Fibroblast of villous mesenchyme (primary cell): Measurements from ENCODE around the genes SSTR3 and CYTH4.

DNA sequence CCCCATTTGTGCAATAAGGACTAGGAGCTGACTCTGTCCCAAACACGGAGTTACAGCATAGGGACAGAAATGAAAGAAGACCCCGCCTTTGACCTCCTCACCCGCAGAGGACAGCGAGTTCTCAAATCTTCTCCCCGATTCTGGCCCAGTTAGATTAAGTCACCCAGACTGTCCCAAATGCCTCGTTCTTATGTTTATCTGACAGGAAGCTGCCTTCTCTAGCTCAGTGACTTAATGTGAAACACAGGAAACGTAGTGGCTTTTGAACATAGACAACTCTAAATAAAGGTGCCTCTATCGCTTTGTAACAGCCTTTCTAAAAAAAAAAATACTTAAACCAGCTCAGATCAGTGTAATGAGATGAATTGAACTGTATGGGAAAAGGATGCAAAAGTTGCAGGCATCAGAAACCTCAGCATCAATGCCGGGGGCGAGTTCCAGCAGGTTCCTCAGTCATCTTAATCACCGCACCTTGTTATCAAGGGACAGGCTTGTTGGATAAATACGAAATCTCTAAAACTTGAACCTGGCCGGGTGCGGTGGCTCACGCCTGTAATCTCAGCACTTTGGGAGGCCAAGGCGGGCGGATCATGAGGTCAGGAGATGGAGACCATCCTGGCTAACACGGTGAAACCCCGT, 10.5 kb downstream of the MYH9 start:
- CAGE, long polyA plus RNA, result no peak

DNA sequence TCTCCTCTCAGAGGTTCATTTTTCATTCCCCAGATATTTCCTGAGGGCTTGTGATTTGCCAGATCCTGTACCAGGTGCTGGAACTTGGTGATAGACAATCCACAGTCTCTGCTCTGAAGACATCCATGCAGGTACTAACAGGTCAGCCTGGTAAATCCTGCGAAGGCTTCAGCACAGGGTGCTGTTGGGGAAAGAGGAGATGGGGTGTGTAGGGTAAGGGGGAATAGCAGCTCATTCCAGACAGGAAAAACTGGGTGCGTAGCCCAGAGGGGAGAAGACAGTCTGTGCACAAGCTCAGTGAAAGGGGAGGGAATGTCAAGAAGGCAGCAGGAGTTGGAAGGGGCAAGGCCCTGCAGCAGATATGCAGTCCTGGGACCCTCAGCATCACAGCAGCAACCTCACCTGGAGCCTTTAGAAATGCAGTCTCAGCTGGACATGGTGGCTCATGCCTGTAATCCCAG, 8.3 kb upstream of the MYH9 start:
- CAGE, long polyA plus RNA, result no peak

GRCh38 chr22:36399461-36399761, 11.6 kb upstream of the MYH9 start:
- CAGE, long polyA plus RNA, result no peak

DNA sequence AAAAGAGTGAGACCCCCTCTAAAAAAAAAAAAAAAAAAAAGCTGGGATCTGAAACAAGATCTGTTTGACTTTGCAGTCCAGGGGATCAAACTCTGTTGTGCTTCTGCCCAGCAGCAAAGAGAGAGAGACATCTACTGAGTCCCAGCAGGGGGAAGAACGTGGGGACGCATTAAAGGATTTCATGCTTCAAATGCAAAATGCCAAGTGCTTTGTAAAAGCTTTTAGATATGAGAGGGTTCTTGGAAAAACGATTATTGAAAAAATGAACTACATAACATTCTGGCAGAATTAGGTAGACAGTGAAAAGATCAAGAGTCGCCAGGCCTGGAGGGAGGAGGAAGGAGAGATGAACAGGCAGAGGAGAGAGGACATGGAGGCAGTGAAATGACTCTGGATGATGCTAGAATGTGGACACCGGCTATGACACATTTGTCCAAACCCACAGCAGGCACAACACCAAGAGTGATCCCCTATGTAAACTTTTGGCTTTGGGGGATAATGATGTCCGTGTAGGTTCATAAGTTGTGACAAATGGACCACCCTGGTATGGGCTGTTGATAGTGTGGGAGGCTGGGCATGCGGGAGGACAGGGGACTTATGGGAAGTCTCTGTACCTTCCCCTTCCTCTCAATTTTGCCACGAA, 9.4 kb downstream of the TXN2 start:
- CAGE, long polyA plus RNA, result no peak

DNA sequence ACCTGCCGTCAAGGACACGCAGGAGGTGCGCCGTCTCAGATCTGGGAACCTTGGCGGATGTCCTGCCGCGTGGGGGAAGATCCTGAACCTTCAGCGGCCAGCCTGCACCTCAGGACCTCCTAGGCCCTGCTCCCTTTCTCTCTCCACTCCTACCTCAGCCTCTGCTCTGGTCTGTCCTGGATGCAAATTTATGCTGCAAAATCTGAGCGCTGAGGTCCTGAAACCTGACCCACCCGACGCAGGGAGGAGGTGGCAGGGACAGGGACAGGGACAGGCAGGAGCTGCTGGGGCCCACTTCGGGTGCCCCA, 473 bp upstream of the PVALB start:
- CAGE, long polyA plus RNA, result no peak

DNA sequence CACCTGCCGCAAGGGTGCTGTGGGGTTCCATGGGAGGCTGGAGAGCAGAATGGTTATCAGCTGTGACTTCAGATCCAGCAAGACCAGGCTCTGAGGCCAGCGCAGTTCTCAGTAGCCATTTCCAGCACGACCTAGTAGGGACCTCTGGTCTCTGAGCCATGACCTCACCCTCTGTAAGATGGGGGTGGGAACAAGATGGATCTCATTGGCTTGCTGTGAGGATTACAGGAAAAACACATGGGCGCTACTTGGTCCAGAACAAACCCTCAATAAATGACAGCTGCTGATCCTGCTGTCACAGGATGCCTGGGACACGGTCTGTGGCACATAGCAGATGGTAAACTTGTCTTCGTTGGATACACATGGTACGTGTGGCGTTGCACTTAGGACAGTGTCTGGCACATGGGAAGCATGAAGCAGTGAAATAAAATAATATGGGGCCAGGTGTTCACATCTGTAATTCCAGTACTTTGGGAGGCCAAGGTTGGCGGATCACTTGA, 4.6 kb upstream of the KCTD17 start:
- CAGE, long polyA plus RNA, result no peak

DNA sequence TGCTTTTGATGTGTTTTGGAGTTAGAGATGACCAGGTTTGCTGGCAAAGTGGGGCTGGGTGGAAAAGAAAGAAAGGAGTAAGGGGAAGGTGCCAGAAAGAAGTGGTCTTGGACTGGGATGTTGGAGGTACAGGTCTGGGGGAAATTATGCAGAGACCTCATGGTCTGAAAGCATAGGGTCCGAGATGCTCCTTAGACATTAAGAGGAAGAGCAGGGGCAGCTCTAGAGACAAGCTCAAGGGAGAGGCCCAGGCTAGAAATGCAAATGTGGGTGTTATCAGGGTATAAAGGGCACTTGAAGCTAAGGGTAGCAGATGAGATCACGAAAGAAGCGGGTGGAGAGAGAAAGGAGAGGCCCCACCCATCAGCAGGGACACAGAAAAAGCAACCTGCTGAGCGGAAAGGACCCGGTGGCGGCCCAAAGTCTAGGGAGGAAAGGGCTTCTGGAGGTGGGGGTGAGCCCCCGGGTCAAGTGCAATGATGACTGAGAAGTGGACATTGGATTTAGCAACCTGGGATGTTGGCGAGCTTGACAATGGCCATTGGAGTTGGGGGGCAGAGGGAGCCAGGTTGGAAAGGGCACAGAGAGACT, 8.9 kb downstream of the TMPRSS6 start:
- CAGE, long polyA plus RNA, result no peak

- CAGE, long polyA plus RNA, result no peak
Measured at GRCh38 chr22:37170588-37170899, 17.5 kb downstream of the C1QTNF6 start.

DNA sequence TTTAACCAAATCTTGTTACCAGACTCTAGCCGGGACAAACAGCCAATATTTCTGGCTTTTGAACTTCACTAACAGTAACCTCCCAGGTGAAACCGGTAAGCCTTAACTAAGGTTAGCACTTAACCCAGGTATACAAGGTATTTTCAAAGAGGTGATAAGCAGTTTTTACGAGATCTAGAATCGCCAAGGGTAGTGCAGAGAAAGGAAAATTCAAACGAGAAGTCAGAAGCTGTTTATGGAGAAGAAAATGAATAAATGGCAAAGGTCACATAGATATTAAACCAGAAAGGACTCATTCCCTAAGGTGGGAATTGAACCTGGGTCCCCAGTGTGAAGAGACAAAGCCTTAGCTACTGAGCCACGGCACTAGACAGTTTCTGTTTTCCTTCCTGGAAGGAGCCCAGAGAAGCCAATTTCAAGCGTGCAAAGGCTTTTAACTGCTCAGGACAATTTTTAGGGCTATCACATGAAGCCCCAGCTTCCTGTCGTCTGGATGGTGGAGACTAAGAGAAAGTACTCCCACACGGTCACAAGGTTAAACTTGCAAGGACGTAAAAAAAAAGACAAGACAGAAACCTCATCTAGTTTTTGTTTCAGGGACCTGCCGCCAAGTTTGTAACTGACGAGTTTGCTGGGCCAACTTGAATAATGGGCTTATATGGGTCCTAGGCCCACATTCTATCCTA, 5.7 kb upstream of the C1QTNF6 start:
- CAGE, long polyA plus RNA, result no peak

GRCh38 chr22:37211866-37213049, at the start of gene SSTR3:
Gene SSTR3, minus strand, starts transcription at chr22:37212477.
- CAGE, long polyA plus RNA, result no peak

DNA sequence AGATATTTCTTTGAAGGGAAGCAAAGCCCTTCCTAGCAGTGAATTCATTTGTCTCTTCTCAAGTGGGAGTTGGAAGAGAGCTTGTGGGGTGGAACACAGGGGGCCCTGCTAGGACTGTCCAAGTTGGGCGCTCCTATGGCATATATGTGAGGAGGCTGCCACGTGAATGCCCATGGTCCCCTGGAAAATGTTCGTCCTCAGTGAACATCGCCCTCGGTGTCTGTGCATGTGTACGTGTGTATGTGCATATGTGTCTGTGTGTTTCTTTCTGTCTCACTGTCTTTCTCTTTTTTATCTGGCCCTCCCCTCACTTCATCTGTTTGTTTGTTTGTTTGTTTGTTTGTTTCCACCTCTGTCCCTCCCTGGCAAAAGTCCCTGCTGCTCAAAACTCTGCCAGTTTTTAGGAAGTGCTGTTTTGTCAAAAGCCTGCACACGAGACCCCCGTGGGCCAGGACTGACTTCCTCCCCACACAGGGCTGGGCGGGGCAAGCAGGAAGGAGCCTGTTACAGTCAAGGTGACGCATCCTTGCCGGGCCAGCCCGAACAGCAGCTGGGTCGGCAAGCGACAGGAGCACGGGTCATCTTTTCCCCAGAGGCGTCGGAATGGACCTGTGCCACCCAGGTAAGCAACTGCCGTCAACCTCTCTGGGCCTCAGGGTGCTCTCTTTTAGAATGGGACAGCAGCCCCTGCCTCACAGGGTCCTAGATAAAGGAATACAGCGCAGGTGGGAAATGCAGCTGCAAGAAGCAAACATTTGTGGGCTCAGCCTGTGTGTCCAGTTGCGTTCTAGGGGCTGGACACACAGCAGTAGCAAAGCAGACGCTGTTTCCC, at the start of gene CYTH4:
Gene CYTH4, plus strand, starts transcription at position 542 of the 832 bp plus-strand sequence.
- CAGE, long polyA plus RNA, result no peak

- CAGE, long polyA plus RNA, result no peak
Measured at GRCh38 chr22:37284082-37284788, 1.9 kb downstream of the CYTH4 start.

DNA sequence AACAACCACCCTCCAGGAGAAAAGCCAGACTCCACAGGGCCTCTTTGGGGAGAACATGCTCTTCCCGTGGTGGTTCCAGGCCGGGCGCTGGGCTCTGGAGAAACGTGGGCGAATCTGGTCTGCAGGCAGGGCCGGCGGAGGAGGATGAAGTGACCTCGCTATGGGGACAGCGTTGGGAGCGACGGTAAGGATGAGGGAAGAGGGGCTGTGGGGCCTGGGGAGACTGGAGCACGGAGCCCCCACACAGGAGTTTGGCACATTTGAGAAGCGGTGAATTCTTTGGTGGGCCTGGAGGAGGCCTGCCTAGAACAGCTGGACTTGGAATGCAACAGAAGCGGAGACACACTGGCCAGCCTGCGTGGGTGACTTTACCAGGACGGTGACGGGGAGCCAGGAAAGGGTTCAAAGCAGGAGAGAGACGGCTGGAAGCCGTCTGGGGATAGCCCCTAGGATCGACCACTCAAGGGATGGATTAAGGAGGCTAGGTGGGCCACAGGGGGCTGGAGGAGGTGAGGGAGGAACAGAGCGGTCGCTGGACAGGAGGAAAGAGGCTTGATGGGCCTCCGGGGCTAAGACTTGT, 36.6 kb downstream of the CYTH4 start:
- CAGE, long polyA plus RNA, result no peak

DNA sequence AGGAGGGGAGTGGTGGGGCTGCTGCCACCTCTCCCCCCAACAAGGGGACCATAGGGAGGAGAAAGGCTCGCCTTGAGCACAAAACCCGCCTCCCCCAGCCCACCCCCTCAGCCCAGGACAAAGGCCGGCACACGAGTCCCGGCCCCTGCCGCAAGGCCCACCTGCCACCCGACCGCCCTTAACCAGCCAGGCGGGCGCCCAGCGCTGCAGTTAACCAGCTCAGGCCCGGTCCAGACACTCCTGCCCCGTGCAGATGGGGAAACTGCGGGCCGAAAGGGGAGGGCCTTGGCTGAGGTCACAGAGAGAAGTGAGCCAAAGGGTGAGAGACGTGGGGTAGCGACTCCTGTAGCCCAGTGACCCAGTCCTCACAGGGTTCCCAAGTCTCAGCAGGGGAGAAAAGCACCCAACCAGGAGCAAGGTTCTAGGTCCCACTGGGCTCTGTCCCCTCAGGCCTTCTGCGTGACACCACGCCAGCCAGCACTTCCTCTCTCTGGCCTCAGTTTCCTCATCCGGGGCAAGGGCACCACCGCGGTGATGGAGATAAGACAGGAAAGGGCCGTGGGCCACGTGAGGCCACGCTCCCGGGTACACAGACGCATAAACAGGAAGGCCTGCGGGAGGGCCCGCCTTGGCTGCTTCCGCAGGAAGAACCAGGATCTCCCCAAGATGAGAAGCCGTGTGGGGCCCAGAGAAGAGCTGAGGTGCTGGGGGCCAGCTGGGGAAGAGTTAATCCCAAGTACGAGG, 1.9 kb downstream of the MFNG start:
- CAGE, long polyA plus RNA, result no peak

DNA sequence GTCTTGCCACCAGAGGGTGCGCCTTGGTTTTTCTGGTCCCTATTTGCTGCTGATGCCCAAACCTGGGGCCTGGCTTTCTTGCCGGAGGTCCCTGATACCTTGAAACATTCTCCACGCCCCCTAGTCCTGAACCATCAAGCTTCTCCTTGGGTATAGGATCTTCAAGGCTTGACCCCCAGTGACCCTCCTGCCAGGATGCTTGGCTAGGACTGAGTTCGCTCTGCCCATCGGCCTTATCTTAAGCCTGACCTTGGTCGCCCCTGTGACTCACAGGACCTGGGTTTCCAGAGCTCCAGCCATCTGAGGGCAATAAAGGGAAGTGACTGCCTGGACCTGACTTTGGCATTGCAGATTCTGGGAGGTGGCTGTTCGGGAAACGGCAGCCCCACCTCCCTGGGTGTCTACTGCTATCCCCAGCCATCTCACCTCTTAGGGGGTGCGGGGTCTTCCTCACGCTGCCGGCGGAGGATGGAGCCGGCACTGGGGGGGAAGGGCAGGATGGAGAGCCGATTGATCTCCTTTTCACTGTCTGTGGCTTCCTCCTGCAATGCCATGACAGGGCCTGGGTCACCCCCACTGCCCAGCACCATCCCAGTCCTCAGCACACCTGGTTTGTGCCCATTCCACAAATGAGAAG, 15.3 kb downstream of the CARD10 start:
- CAGE, long polyA plus RNA, result no peak

- CAGE, long polyA plus RNA, result no peak
Measured at GRCh38 chr22:37568087-37568718, 7.9 kb downstream of the CDC42EP1 start.

GRCh38 chr22:37568903-37569820, 8.9 kb downstream of the CDC42EP1 start:
- CAGE, long polyA plus RNA, result no peak

GRCh38 chr22:37636296-37637162, 2.9 kb upstream of the SH3BP1 start:
- CAGE, long polyA plus RNA, result no peak

- CAGE, long polyA plus RNA, result no peak
Measured at GRCh38 chr22:37642478-37643113, 3.1 kb downstream of the SH3BP1 start.

DNA sequence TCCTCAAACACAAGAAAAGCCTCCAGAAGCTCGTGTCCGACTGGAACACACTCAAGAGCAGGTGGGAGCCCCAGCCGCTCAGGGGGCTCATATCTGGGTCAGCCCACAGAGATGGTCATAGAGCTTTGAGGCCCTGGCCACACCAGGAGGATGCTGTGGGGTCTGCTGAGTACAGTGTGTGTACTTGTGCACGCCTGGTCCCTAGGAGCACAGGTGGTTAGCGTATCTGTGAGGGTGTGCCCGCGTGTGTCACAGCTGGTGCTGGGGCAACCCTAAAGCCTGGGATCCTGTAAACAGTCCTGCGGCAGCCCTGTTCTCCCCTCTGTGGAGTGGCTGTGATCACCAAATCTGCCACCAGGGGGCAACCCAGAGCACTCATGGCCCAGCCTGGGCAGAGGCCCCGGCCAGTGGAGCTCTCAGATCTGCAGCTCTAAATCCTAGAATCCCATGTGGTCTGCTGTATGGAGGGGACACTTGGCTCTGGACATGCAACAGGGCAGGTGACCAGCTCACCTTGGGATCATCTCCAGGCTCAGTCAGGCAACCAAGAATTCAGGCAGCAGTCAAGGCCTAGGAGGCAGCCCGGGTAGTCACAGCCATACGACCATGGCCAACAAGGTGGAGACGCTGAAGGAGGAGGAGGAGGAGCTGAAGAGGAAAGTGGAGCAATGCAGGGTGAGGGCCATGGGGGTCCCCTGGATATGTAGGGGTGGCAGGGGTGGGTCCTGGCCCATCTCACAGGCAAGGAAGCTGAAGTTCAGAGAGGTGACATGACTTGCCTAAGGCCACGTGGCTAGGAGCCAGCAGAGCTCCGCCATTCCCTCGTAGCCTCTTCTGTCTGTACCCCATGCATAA, 3.9 kb downstream of the SH3BP1 start:
- CAGE, long polyA plus RNA, result no peak